Right lobe of liver (tissue), 4 donors: ENCODE measurements around a stretch of chr22.

DNA sequence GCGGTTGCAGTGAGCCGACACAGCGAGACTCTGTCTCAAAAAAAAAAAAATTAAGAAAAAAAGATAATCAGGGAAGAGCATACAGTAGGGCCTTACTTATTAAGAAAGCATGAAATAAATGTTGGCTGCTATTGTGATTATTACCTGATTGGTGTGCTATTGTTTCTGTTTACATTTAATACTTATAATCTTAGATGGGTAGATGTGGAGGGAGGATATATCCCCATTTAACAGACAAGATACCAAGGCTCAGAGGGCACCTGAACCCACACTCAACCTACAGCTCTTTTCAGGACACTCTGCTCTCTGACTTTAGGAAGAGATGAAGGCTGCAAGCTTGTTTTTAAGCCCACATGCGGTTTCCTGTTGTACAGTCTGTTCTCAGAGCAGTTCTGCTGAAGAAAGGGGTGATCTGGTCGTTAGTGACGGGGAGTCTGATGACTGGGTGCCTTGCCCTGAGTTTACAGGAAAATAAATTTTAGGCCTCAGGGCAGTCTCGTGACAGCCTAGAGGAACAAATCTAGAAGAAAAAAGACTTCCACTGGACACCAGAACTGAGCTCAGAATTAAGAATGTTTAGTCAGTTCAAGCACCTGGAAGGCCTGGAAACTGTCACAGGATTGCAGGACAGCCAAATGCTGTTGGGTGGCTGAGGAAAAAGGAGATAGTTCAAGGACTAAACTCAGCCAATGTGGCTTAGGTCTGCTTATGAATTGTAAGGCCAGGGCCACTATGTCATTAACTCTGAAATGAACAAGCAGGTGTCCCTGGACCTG, 6.0 kb downstream of the PIK3IP1 start:
- PRO-cap, 4 experiments: peak in 4 of 4 experiments; most common plus-strand start position 419 of the sequence (in 1); most common minus-strand start position 314 of the sequence (in 4)
- RAMPAGE, long total RNA, 2 experiments: no peak in any of the 2 experiments

DNA sequence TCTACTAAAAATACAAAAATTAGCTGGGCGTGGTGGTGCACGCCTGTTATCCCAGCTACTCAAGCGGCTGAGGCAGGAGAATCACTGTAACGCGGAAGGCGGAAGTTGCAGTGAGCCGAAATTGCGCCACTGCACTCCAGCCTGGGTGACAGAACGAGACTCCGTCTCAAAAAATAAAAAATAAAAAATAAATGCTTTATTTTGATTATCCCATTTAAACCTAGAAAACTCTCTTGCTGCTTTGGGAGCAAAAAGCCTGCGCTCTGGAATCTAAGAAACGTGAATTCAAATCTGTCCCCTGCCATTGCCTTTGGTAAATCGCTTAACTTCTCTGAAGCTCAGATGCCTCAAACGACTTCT, 2.1 kb downstream of the PIK3IP1 start:
- PRO-cap, 4 experiments: peak in 4 of 4 experiments; most common plus-strand start position 87 of the sequence (in 4); most common minus-strand start position 63 of the sequence (in 1)
- RAMPAGE, long total RNA, 2 experiments: no peak in any of the 2 experiments

DNA sequence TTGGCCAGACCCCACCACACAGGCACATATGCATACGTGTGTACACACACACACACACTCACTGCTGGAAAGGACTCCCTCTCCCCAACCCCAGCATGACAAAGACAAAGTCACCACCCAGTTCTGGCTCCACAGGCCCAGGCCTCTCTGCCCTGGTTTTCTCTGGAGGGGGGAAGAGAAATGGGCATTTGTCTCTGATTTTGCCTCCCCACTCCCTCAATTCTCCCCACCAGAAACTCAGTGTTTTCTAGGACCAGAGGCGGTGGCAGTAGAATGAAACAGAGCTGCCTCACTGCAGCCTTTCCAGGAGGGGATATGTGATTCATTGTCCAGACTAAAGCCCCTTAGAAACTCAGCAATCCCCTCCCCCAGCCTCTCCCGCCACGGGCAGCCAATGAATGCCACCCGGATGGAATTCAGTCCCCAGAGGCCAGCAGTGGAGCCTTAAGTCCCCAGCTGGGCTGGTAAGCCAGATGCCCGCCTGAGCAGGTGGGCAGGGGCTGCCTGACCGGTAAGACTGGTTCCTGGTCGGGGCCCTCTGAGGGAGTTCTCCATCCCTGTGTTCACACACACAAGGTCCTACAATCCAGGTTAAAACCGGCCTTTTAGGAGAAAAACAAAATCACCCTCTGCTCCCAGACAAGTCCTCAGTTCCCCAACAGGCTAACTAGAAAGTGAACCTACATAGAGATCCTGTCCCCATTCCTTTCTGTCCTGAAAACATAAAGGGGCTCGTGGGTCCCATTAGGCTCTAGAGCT, 3.0 kb downstream of the PATZ1 start:
- PRO-cap, 4 experiments: no peak in any of the 4 experiments
- RAMPAGE, long total RNA, 2 experiments: no peak in any of the 2 experiments

GRCh38 chr22:31585383-31586121, 76.5 kb downstream of the PISD start:
- PRO-cap, 4 experiments: no peak in any of the 4 experiments
- RAMPAGE, long total RNA, 2 experiments: no peak in any of the 2 experiments

DNA sequence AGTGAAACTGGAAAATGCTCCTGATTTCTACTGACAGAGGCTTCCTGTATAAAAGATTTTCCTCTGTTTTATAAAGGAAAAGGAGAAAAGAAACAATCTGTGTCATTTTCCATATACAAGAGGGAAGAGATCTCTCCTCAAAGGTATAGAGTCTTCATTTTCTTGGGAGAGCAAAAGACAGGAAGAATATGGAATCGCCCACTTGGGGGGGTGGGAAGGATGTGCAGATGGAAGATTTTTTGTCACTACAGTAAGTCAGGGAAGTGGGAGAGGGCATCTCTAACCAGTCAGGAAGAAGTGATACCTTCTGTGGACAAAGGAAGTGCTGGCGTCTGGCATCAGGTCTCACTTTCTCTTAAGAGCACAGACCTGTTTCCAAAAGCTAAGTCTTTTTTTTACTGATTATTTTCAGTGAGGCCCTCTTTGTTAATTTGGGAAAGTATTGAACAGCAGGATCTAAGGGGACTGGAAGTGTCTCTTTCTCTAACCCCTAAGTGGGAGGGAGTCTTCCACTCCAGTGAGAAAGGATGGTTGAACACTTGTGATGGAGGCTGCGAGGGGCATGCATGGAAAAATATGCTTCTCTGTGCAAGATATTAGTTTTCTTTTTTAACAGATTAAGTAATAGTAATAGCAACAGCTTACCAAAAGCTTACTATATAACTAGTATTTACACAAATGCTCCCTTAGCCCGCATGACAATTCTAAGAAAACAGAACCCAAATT, 1.3 kb downstream of the PRR14L start:
- PRO-cap, 4 experiments: no peak in any of the 4 experiments
- RAMPAGE, long total RNA, 2 experiments: no peak in any of the 2 experiments

DNA sequence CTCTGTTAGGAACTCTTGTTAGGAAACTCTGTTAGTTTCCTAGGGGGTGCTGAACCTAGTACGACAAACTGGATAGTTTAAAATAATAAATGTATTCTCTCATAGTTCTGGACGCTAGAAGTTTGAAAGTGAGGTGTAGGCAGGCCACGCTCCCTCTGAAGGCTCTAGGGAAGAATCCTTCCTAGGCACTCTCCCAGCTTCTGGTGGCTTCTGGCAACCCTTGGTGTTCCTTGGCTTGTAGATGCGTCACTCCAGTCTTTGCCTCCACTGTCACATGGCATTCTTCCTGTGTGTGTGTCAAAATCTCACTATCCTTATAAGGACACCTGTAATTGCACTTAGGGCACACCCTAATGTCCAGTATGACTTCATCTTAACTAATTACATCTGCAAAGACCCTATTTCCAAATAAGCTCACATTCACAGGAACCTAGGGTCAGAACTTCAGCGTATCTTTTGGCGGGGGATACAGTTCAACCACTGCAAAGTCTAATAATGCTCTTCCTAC, 10.2 kb downstream of the YWHAH start:
- PRO-cap, 4 experiments: no peak in any of the 4 experiments
- RAMPAGE, long total RNA, 2 experiments: no peak in any of the 2 experiments

GRCh38 chr22:32334812-32335118, 22.9 kb upstream of the RFPL3 start:
- PRO-cap, 4 experiments: peak in 1 of 4 experiments; most common plus-strand start chr22:32335011 (in 1)
- RAMPAGE, long total RNA, 2 experiments: no peak in any of the 2 experiments

- PRO-cap, 4 experiments: no peak in any of the 4 experiments
- RAMPAGE, long total RNA, 2 experiments: no peak in any of the 2 experiments
Observed at GRCh38 chr22:32412388-32412609, 252 bp upstream of the RTCB start.

DNA sequence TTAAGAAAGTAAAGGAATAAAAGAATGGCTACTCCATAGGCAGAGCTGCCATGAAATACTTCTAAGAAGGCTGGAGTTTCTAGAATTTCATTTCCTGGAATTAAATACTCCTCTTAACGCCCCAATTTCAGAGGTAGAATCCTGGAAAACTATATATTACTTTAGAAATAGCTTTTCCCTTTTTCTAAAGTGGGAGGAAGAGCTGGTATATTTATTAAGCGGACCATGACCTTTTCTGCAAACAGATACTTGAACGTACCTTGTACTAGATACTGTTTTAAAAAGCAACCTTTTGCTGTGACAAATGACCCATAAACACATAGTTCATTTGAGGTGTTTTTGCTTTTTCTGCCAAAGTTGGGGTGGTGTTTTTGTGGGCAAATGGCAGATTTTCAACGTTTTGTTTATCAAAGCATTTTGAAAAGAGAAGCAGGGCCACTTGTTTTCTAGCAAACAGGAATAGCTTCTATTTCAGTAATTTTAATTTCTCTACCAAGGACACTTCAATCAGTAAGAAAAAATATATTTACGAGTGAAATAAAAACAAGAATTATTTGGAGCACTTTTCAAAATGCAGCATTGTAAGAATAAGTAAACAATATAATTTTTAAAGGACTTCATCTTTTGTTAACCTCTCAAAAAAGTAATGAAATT, 2.2 kb downstream of the FBXO7 start:
- PRO-cap, 4 experiments: peak in 3 of 4 experiments; most common plus-strand start position 354 of the sequence (in 1); most common minus-strand start position 239 of the sequence (in 1)
- RAMPAGE, long total RNA, 2 experiments: no peak in any of the 2 experiments

- PRO-cap, 4 experiments: peak in 1 of 4 experiments; most common plus-strand start chr22:32812055 (in 1)
- RAMPAGE, long total RNA, 2 experiments: no peak in any of the 2 experiments
Observed at GRCh38 chr22:32811958-32812941, 10.7 kb downstream of the TIMP3 start.

- PRO-cap, 4 experiments: peak in 2 of 4 experiments; most common plus-strand start chr22:32819563 (in 1)
- RAMPAGE, long total RNA, 2 experiments: no peak in any of the 2 experiments
Observed at GRCh38 chr22:32819367-32819848, 17.9 kb downstream of the TIMP3 start.

DNA sequence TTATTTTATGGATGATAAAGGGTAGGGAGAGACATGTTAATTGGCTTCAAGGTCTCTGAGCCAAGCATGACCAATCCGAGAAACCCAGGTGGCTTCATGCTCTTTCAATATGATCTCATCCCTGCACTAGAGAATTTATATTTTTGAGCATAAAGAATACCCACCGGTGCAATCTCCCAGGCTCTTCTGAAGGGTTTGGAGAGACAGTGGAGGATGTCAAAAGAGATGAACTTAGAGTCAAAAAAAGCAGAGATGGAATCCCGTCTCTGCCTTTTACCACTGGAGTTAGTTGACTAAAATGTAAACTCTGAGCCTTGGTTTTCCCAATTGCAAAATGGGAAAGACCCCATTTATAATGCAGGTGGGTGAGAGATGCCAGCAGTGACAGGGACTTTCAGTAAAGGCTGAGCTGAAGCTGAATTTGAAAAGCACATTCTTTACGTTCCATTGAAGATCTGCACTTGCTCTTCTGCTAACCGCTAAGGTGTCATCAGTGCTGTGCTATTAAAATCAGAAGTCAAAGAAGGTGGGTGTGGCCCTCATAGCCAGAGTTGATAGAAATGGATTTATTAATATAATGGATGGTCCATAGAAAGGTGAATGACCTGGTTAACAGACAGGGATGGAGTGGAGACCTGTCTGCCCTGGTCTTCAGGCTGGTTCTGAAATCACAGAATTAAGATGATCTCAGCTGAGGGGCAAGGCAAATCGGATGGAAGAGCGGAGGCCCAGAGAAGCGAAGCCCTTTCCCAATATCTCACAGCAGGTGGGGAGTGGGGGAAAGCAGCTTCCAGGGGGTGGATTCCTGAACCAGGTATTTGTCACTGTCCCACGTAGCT, 19.6 kb downstream of the TIMP3 start:
- PRO-cap, 4 experiments: peak in 2 of 4 experiments; most common plus-strand start position 682 of the sequence (in 2)
- RAMPAGE, long total RNA, 2 experiments: no peak in any of the 2 experiments

- PRO-cap, 4 experiments: peak in 1 of 4 experiments; most common plus-strand start chr22:32862124 (in 1)
- RAMPAGE, long total RNA, 2 experiments: start-site peak on the plus strand in 2 of 2 experiments, at chr22:32861851-32862442 at its widest, 28 to 78 reads per replicate
Observed at GRCh38 chr22:32861740-32862868, 60.6 kb downstream of the TIMP3 start.

- PRO-cap, 4 experiments: no peak in any of the 4 experiments
- RAMPAGE, long total RNA, 2 experiments: no peak in any of the 2 experiments
Observed at GRCh38 chr22:32880919-32881730, 79.6 kb downstream of the TIMP3 start.

DNA sequence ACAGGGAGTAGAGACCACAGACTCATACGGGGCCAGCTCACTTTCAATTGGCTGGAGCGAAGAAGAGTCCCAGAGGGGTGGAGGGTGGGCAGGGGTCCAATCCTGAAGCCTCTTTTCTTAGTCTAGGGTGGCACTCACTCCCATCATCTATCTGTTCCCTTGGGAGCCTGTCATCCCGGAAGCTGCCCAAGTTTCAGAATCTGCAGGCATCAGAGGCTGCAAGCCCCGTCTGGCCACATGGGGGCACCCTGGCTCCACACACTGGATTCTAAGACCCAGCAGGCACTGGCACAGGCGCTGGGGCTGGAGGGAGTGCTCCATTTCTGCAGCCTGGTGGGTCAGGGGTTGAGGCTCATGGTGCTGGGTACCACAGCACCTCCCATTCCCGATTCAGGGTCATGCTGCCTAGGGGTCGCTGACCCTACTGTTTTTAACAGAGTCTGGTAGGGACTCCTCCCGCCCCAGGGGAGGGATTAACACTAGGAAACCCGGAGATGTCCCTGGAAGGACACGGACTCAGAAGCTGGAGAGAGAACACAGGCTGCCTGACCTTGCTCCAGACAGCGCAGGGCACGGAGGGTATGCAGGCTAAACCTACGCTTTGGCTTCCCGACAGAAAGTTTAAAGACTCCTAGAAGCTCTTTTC, 243.9 kb upstream of the SYN3 start:
- PRO-cap, 4 experiments: peak in 3 of 4 experiments; most common plus-strand start position 482 of the sequence (in 2); most common minus-strand start position 112 of the sequence (in 2)
- RAMPAGE, long total RNA, 2 experiments: no peak in any of the 2 experiments

DNA sequence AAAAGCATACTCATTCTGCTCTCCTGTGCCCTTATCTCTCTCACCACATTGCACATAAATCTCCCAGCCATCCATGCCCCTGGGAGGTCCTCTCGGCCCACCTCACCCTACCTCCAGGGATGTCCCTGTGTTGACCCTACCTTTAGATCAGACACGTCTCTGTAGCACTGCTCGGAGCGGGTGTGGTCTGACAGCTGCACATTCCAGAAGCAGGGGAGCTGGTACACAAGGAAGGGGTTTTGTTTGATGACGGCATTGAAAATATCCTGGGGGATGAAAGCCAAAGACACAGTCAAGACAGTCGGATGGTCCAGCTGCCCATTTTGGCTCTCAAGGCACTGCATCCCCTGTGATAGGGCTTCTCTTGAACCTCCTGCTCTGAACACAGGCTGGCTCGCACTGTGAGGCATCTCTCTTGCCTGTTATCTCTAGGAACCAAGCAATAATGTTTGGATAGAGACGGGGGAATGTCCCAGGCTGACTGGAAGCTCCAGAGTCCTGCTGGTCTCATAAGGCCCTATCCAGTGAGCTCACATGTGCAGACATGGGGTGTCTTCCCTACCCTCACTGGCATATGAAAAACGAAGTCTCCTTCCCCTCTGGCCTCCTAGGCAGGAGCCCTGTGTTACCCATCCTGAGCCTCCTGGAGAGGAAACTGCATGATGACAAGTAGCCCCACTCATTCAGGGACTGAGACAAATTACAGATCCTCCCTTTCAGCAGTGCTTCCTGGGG, 323.8 kb upstream of the SYN3 start:
- PRO-cap, 4 experiments: no peak in any of the 4 experiments
- RAMPAGE, long total RNA, 2 experiments: no peak in any of the 2 experiments

- PRO-cap, 4 experiments: peak in 4 of 4 experiments; most common plus-strand start chr22:33393655 (in 4)
- RAMPAGE, long total RNA, 2 experiments: no peak in any of the 2 experiments
Observed at GRCh38 chr22:33393429-33393833, 335.2 kb upstream of the SYN3 start.

DNA sequence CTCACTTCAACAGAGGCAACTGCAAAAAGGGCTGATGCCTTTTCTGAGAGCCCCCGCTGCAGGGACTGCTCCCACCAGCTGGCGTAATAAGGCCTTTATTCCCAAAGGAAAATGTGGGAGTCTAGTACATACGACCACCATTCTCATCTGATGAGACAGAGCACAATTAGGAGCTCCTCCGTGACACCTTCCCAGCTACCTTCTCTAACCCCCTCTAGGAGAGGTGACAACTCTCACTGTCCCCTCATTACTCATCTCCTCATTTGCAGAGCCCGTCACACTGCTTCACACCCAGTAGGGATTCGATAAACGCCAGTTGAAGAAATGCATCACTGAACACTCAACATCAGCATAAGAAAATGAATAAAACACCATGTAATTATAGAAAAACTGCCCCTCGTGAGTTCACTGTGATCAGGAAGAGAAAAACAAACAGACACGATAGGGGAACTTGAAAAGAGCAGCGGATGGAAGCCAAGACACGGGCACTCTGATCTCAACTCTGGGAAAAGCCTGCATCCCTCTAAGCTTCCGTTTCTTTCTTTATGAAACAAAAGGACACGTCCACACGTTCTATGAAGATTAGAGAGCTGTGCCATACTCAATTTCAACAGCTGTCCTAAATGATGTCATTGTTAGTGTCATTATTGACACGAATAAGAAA, 357.0 kb downstream of the LARGE1 start:
- PRO-cap, 4 experiments: peak in 2 of 4 experiments; most common minus-strand start position 492 of the sequence (in 1)
- RAMPAGE, long total RNA, 2 experiments: no peak in any of the 2 experiments

DNA sequence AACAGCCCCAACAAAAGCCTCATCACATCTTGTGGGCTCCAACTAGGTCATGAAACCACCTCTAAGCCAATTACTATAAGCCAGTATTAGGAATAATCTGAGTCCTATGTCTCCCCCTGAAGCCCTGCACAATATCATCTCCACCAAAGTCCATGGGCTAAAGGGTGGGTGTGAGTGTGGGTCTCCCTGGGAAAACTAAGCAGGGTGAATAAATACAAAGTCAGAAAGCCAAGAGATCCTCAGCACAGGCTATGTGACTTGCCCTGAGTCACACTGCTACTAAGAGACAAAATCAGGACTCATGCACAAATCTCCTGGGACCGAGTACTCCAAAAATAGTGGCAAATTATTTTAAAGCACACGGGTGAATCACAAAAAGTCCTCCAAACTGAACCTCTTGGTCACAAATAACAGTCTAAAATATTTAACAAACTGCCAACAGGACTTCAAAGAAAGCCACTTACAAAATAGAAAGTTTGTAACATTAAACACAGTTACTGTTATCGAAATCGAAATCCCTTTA, 78.6 kb downstream of the LARGE1 start:
- PRO-cap, 4 experiments: no peak in any of the 4 experiments
- RAMPAGE, long total RNA, 2 experiments: no peak in any of the 2 experiments

- PRO-cap, 4 experiments: no peak in any of the 4 experiments
- RAMPAGE, long total RNA, 2 experiments: no peak in any of the 2 experiments
Observed at GRCh38 chr22:33850399-33851164, 69.7 kb downstream of the LARGE1 start.